Measurements from ENCODE around the gene CRLF3.

DNA sequence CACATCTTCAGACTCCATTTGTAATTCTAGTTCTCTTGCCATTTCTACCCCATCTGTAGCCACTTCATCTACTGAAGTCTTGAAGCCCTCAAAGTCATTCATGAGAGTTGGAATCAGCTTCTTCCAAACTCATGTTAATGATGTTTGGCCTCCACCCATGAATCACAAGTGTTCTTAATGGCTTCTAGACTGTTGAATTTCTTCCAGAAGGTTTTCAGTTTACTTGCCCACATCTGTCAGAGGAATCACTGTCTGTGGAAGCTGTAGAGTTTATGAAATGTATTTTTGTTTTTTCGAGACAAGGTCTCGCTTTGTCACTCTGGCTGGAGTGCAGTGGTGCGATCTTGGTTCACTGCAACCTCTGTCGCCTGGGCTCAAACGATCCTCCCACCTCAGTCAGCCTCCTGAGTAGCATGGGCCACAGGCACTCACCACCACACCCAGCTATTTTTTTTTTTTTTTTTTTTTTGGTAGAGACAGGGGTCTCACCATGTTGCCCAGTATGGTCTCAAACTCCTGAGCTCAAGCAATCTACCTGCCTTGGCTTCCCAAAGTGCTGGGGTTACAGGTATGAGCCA is 16.1 kb downstream of the NSRP1 start:
- RRBS, result no CpG with 5 or more reads among the region's 5 CpGs

DNA sequence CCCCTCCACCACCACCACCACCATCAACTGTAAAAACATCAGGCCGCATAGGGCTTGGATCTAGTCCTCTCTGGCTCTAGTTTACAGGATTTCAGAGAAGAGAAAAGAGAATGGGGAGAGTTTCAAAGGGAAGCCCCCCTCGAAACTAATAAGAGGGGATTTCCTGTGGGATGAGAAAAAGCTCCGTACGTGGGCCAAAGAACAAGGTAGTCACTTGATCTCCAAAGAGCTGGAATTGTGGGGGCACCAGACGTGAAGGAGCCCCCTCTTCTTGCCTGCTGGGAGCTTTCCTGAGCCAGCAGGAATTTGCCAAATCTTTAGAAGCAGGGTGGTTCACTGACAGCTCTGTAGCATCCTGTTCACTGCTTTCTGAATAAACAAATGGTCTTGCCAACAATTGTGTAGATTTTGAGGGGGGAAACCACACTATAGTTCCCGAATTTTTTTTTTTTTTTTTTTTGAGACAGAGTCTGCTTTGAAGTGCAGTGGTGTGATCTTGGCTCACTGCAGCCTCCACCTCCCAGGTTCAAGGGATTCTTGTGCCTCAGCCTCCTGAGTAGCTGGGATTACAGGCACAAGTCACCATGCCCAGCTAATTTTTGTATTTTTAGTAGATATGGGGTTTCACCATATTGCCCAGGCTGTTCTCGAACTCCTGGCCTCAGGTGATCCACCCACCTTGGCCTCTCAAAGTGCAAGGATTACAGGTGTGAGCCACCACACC is 7.1 kb upstream of the TMIGD1 start:
- RRBS, result no CpG with 5 or more reads among the region's 7 CpGs

GRCh38 chr17:30363643-30364343 is 14.9 kb upstream of the CPD start:
- RRBS, result no CpG with 5 or more reads among the region's 2 CpGs

- RRBS, result no CpG with 5 or more reads among the region's 5 CpGs
These were observed 45.5 kb downstream of the CPD start for GRCh38 chr17:30424171-30424683.

DNA sequence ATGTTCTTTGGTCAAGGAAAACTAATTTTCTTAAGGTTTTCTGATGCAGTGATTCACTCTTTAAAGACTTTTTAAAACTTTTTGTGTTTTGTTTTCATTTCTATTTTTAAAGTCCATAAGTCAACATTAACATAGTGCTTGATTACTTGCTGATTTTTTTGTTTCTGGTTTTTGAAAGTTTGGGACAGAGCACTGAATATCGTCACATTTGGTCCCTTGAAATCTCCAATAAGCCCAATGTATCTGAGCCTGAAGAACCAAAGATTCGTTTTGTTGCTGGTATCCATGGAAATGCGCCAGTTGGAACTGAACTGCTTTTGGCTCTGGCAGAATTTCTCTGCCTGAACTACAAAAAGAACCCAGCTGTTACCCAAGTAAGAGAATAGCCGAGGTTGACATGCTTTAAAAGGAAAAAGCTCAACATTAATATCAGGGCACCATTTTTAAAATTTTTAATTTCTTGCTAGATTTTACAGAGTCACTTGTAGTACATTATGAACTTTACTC is 27.8 kb upstream of the GOSR1 start:
- RRBS, result no CpG with 5 or more reads among the region's 4 CpGs

DNA sequence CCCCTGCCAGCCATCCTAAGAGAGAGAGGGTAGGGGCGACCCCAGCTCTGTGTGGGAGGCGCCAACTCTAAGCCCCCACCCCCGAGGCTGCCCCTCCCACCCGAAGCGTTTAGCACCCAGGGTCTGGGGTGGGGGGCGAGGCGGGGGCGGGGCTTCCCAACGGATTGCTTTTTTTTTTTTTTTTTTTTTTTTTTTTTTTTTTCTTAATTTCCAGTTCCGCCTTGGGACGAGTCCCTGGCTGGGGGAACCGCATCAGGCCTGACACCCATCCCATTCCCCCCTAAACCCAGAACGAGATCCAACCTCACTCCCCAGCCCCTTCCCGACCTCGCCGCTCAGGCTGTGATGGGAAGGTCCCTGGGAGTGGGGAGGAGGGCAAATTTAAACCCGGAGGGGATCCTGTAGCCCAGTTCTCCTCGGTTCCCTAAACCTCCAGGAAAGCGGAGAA is 169.1 kb downstream of the GOSR1 start:
- RRBS, result no CpG with 5 or more reads among the region's 19 CpGs

DNA sequence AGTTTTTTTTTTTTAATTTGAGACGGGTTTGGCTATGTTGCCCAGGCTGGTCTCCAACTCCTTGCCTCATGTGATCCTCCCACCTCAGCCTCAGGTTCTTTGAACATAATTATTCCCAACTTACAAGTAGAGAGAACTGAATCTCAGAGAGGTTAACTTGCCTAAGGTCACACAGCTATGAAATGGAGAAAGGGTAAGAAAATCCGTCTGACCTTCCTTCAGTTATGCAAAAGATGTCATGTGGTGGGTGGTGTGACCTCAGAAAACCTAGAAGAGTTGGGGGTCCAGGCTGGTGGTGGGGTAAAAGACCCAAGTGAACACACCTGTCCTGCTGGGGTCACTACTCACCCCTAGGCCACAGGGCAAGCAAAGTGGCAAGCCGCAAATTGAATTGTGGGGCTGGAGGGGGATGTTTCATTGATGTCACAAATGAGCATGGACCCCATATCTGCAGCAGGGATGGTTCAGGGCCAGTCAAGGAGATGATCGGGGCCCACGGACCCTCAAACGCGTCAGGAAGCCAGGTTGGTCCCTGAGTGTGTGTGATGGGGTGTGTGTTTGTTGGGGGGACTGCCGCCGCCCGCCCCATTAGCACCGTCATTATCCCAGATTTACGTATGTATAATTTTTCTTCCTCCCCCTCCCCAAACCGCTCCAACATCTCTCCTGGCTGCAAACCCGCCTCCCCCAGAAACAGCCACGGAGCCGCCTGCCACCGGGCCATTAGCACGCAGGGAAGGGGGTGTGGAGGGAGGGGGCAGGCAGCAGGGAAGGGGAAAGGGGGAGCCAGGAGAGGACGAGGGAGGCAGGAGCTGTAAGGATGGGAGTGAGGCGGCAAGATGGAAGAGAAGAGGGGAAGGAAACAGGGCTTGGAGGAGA is 157.6 kb downstream of the CRLF3 start:
- RRBS, result no CpG with 5 or more reads among the region's 20 CpGs

DNA sequence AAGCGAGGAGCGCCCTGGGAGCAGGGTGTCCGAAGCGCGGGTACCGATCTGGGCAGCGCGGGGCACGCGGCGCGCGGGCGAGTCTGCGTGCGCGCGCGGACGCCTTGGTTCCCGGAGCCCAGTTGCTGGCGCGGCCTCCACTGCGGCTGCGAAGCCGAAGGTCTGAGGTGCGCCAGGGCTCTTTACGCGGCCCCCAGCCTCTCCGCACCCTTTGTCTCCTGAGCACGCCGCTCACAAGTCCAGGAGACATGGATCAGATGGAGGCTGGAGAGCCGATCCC is 118.4 kb downstream of the CRLF3 start:
- RRBS, result no CpG with 5 or more reads among the region's 33 CpGs

- RRBS, result no CpG with 5 or more reads among the region's 3 CpGs
These were observed 55.8 kb downstream of the CRLF3 start for GRCh38 chr17:30768567-30769166.

DNA sequence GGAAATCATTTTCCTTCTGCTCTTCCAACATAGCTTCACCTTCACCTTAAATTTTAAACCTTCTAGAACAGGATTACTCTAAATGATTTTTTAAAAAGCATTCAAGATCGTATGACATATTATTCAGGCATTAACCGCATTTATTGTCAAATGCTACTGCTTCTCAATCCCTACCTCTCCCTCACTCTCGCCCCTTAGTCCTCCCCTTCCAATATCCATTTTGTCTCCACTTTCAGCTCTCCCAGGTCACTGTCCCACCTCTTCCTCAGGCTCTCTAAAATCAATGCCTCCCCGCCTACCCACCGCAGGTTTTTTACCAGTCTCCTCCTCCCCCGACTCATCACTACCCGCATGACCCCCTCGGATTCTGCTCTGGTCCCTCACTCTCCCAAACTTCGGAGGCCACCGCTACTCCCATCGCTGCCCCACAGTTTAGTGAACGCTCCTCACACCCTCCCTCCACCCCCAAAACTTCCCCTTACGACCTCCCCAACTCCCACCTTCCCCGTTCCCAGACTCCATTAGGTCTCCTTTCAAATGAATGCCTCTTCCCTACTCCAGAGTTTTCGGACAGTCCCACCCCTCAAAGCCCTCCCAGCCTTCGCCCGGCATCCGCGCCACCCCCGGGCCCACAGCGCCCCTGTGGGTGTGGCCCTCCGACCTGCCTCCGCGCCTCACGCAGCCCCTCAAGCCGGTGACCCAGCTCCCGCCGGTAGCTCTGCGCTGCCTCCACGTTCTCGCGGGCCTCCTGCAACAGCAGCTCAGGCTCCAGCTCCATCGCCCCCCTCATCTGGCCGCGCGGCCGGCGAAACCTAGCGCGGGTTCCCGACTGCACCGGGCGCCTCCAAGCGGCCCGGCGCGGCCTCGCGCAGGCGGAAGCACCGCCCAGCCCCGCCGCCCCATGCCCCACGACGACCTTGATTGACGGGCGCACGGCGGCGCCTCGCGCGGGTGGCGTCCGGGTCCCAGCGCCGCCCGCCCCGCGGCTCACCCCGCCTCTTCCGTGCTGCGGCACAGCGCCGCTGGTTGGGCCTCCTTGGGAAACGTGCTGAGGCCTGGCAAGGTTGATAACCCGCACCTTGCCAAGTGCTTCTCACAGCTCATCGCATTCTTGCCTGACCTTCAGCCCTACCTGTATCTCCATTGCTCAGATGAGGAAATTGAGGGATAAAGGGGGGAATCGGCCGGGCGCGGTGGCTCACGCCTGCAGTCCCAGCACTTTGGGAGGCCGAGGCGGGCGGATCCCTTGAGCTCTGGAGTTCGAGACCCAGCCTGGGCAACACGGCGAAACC is at the start of gene CRLF3:
Gene CRLF3, minus strand, starts transcription at position 831 of the 1,292 bp plus-strand sequence.
- RRBS, result 1% methylated on average over 34 of the region's 89 CpGs

DNA sequence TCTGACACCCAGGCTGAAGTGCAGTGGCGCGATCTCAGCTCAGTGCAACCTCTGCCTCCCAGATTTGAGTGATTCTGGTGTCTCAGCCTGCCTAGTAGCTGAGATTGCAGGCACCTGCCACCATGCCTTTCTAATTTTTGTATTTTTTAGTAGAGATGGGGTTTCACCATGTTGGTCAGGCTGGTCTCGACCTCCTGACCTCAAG is 27.5 kb downstream of the ATAD5 start:
- RRBS, result no CpG with 5 or more reads among the region's 3 CpGs

GRCh38 chr17:31230055-31230570 is 66.9 kb downstream of the OMG start:
- RRBS, result no CpG with 5 or more reads among the region's 5 CpGs

DNA sequence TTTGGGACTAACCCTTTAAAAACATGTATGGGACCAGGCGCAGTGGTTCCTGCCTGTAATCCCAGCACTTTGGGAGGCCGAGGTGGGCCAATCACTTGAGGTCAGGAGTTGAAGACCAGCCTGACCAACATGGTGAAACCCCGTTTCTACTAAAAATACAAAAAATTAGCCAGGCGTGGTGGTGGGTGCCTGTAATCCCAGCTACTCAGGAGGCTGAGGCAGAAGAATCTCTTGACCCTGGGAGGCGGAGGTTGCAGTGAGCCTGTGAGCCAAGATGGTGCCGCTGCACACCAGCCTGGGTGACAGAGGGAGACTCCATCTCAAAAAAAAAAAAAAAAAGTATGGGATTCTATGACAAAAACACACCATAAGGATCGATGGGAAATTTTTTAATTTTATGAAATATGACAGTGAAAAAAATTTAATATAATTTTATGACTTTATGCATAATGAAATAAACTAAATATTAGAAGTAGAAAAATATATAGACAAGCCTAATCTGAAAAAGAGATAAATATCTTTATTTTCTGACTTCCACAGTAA is 1.6 kb downstream of the EVI2B start:
- RRBS, result no CpG with 5 or more reads among the region's 7 CpGs

DNA sequence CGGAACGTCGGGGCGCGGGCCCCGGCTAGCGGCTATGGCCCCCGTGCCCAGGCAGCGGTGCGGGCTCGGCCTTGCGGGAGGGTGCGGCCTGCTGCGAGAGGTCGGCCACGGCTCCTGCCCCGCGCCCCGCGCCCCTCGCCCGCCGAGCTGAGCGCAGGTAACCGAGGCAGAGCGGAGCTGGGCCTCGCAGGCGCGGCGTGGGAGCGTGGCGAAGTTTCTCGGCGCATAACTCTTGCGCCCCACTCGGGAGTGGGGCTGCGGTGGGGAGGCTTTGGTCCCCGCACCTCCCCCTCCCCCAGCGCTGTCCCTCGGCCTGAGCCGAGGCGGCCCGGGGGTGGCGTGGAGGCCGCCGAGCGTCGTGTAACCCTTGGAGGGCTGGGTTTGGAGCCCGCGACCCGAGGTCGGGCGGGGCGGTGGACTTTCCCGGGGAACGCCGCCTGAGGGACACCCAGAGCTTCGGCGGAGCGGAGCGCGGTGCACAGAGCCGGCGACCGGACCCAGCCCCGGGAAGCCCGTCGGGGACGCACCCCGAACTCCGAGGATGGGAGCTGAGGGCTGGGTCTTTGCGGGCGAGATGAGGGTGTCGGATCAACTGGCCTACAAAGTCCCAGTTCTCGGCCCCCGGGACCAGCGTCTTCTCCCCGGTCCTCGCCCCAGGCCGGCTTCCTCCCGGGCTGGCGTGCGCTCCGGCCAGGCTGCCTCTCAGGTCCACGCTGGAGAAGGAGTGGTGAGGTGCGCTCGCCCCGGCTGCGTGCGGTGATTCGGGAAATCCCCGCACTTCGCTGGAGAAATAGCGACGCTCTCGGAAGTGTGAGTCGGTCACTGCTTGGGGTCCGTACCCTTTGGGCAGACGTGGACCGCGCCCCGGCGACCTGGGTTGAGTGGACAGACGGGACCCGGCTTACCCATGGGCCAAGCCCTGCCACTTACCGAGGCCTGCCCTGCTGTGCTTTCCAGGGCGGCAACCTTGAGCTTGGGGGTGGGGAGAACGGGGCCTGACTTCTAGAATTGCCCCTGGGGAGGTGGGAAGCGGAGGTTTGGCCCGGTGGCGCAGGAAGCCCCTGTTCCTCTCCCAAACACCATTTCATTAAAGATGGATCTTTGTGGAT is 168.3 kb downstream of the RAB11FIP4 start:
- RRBS, result 98% methylated on average over 41 of the region's 111 CpGs

DNA sequence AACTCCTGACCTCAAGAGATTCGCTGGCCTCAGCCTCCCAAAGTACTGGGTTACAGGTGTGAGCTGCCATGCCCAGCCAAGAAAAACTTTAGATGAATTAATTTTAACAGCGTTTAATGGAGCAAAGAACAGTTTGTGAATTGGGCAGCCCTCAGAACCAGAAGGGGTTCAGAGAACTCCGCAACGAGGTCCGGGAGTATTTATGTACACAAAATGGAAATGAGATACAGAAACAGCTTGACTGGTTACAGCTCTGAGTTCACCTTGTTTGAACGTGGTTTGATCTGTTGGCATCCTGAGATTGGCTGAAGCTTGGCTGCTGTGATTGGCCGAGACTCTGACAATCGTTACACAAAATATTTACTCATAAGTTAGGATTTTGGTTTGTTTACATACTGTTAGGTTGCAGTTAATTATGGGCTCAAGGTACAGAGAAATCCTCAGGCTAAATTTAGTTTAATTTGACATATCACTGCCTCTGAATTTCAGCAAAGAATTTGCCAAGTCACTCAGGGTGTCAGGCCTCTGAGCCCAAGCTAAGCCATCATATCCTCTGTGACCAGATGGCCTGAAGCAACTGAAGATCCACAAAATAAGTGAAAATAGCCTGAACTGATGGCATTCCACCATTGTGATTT is 227.4 kb downstream of the COPRS start:
- RRBS, result no CpG with 5 or more reads among the region's 8 CpGs

DNA sequence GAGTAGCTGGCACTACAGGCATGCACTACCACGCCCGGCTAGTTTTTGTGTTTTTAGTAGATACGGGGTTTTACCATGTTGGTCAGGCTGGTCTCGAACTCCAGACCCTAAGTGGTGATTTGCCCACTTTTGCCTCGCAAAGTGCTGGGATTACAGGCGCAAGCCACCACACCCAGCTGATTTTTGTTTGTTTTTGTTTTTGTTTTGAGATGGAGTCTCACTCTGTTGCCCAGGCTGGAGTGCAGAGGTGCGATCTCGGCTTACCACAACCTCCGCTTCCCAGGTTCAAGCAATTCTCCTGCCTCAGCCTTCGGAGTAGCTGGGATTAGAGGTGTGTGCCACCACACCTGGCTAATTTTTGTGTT is 8.9 kb downstream of the ZNF207 start:
- RRBS, result no CpG with 5 or more reads among the region's 10 CpGs

- RRBS, result no CpG with 5 or more reads among the region's 4 CpGs
These were observed 40.8 kb upstream of the PSMD11 start for GRCh38 chr17:32403537-32403795.

DNA sequence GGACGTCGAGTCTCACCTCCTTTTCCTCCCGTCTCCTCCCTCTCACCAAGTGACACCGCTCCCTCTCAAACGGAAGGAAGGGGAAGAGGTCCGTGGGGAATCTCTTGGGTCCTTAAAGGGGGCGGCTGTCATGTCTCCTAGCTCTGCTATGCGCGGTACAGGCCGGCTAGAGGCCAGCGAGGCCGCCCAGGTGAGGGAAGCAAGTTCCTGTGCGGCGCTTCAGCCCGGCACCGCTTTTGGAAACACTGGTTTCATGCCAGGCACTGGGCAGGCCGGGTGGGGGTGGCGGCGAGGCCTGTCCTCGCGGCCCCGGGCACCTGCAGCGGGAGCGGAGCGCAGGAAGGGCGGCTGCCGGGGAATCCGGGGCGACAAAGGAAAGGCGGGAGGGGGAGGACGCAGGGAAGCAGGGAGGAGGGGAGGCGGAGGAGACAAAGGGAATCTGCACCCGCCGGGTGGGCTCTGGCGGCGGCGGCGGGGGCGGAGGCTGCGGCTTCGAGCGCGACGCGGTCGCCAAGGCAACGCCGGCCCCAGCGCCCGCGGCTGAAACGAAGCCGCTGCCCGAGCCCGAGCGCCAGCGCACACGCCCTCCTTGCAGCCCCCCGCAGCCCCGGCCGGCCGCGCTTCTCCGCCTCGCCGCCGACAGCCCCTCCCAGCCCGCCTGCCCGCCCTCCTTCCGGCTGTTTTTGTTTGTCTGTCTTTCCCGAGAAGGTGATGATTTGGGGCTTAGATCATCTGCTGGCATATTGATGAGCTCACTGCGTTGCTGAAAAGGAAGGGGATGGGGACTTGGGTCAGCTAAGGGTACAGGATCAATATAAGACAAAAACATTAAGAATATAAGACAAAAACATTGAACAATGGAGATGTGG is 32.5 kb downstream of the CDK5R1 start:
- RRBS, result 8% methylated on average over 50 of the region's 72 CpGs

DNA sequence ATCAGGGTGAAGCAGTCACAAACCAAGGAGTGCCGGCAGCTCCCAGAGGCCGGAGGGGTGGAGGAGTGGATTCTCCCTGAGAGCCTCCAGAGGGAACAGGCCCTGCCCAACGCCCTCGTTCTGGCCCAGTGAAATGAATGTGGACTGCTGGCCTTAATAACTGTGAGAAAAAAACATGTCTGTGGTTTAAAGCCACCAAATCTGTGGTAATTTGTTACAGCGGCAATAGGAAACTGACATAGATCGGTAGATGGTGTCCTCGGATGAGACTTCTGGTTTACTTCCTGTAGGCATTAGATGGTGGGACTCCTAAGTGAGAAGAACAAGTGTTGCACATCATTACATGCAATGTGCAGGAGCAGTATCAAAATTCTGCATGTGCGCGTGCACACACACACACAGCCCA is 42.0 kb downstream of the CDK5R1 start:
- RRBS, result no CpG with 5 or more reads among the region's 9 CpGs

DNA sequence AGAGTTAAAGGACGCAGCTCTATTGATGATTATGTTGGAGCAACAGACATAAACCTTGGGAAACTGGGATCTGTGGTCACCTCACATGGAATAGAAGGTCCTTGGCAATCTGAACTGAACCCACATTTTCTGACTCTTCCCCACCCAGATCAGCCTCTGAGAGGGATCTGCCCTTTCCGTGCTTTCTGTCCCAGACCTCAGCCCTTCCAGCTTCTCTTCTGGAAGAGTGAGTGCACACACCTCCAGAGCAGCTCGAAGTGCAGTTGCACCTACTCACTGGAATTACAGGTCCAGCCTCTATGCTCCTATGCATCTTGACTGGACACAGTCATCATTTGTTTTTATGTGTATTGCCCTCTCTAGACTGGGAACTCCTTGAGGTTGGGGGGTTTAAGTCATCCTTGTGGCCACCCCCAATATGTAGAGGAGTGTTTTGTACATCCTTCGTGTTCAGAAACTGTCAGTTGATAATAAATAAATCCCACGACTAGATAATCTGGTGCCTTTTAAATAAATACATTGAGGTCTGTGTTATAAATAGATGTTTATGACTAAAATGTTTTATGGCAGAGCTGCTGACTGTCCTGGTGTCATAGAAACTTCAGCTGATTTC is 81.9 kb downstream of the CDK5R1 start:
- RRBS, result no CpG with 5 or more reads among the region's 5 CpGs